HGPS cell (cell line): ENCODE measurements around the gene SELENOS.

DNA sequence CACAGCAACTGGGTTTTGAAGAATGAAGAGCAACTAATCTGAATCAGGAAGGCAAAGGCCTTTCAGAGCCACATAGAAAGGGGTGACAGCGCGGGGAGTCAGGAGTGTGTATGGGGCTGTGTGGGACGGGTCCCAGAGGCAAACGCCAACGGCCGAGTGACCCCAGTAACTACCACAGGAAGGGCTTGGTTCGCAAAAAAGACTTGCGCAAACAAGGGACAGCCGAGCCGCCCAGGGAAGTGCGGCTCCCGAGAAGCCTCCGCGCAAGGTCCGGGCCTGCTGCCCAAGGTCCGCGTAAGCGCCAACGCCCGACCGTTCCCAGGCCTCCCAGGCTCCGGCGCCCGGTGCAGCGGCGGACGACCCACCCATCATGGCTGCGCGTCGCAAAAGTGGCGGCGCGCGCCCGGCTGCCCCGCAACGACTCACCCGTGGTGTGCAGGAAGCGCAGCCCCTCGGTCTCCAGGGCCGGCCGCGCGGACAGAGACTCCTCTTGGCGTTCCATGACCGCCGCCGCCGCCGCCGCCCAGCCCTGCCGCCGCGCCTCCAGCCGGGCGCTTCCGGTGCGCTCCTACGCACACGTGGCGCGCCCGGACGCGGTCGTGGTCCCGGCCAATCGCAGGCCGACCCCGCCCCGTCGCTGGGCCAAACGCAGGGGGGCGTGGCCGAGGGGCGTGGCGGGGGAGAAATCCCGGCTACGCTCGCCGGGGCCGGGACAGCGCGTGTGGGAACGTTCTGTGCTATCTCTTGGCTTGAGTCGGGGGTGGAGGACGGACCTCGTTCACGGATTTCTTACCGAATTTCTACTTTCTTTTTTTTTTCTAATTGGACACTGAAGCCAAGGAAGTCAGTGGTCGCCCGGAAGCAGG, at the start of gene SELENOS:
TSS of gene SELENOS (minus strand) at position 570 of the 866 bp plus-strand sequence.
- RRBS: 2% methylated on average over 48 of the region's 92 CpGs

DNA sequence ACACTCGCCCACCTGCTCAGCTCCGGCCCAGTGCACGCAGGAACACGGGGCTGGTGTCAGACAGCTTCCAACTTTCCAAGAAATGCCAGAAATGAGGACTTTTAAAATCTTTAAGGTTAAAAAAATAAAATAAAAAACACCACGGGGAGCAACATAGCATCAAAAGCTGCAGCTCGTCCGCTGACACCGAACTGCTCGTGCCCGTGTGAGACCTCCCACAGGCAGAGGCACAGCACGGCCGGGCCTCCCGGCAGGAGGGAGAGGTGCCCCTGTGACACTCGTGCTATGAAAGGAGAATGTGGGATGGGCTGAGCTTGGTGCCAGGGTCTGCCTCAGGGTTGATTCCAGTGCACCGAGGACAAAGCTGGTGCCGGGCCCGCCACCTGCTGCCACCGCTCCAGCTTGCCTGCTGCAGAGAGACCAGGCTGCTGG, 73.7 kb upstream of the SNRPA1 start:
- RRBS: no CpG with 5 or more reads among the region's 18 CpGs

DNA sequence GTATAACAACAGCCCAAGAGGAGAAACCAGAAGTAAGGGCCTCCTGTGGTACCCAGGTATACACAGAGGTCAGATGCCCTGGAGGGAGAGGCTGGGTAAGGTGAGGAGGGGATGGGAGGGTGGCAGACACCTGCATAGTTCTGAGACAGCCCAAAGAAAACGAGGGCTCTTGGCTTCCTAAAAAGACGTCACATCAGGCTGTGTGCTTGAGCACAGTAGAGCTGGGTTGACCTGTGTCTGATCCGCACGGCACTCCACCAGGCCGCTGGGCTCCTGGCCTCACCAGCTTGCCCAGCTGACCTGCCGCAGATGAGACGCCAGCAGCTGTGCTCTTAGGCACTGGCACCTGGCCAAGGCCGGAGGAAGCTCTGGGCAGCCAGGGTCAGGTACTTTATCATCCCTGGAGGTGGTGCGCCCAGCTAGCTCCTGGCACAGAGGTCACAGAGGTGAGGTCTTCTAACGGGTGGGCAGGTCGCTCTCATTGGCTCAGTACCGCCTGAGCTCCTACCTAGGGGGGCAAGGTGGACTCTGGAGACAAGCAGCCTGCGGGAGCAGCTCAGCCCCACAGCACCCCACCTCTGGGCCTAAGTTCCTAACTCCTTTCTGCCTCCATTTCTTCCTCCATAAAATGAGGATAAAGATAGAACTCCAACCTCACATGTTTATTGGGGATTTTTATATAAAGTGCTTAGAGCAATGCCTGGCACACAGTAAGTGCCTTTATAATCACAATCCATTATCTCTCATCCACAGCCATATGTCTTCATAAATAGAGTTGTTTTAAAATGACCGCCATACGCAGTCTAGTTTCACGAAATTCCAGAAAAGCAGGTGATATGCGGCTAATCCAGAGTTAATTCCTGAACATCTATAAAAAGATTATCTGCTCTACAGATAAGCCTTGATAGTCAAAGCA, 82.1 kb upstream of the SNRPA1 start:
- RRBS: no CpG with 5 or more reads among the region's 17 CpGs

- RRBS: no CpG with 5 or more reads among the region's 8 CpGs
Observed at GRCh38 chr15:101440685-101441525, 48.6 kb downstream of the PCSK6 start.

DNA sequence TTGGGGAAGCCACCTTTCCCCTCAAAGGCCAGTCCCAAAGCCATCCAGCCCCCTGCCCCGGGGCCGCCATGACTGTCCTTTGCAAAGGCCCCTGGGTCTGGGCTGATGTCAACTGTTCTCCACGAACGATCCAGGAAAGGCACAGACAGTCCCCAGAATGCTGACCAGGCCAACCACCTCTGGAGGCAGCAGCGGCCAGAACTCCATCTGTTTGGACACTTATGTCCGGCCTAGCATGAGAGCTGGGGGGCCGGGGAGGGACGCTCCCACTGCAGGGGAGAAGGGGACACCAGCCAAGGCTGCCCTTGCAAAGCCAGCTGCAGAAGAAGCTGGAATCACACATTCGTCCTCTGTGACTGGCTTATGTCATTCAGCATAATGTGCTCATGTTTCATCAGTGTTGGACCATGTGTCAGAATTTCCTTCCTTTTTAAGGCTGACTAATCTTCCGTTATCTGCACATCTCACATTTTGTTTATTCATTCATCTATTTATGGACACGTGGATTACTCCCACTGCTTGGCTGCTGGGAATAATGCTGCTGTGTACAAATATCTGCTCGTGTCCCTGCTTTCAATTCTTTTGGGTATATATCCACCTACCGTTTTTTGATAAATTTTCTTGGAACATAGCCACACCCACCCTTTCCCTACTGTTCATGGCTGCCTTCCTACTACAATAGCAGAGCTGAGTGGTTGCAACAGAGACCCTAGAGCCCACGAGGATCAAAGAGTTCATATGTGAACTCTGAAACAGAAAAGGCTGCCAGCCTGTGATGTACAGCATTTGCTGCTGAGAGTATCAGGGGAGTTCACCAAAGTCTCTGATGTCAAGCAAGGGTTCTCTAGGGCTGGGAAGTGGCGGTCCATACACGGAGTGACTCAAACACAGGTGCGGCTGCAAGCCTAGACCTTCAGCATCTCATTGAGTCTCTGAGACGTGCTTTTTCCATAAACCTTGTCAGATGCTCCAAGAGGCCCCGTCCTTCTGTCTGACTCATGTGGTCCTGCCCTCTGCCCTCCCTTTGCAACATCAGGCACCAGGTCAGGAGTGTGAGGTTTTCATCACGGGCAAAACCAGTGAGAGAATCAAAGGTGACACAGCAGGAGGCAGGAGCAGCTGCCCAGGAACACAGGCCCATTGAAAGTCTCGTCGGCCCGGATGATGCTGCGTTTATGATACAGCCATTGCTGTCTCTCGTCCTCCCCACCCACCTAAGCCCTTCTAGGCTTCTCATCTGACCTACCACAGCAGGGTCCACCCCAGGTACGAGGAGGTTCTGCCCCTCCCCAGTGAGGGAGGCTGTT, 43.1 kb downstream of the PCSK6 start:
- RRBS: no CpG with 5 or more reads among the region's 26 CpGs

DNA sequence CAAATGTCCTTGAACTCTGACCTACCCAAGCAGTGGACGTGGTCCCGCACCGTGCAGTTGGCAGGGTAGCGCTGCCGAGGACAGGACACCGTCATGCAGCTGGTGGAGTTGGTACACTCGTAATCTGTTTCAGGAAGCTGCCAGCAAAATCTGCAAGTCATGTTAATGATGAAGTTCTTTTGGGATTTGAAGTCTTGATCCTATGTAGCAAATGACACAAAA, 5.6 kb downstream of the TM2D3 start:
- RRBS: no CpG with 5 or more reads among the region's 7 CpGs